Vagina (tissue), 1 donor: ENCODE data around the genes CHODL and MRPL39.

DNA sequence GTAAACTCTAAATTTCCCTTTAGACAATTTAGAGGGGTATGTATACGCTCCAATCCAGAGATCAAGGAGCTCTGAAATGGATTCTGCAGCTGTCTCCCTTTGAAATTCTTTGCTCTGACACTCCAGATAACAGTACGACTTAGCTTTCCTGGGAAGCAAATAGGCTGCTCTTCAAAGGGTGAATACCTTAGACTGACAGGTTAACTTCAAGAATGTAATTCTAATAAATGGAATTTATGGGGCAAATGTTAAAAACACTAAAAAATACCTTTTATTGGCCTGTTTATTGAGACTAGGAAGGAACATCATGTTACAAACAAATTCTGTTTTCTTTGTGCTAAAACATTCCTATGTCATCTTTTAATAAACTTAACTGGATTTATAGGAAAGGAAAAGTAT, 357.2 kb downstream of the USP25 start:
- PRO-cap, result unidirectional peak, minus-strand start at position 111 of the sequence
- RAMPAGE, long total RNA, result no peak

DNA sequence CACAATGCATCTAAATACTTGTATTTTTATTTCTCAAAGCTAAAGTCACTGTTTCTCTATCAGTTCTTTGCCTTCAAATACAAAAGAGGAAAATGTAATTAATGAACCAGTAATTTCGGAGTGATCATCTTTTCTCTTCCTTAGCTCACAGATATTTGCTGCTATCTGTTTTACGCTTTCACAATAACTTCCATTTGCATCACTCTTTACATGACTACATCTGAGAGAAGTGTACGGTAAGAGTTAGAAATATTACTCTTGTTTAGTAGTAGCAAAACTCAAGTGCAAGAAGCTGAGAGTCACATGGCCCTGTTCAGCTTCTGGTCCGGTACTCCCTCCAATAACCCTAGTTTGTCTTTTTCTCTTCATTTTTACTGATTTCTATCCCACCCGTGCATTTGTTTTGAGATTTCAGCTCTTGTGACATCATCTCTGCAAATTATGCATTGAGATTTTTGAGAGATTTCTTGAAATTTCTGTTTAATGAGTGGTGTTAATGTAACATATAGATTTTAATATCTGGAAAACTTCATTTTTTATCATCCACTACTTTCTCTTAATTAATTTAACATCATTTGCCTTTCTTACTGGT, 395.0 kb downstream of the USP25 start:
- PRO-cap, result no peak
- RAMPAGE, long total RNA, result no peak

- PRO-cap, result no peak
- RAMPAGE, long total RNA, result start-site peak on the minus strand at chr21:17128378-17128420, 39 reads
Observed at GRCh38 chr21:17127987-17128648, 384.7 kb upstream of the CXADR start.

DNA sequence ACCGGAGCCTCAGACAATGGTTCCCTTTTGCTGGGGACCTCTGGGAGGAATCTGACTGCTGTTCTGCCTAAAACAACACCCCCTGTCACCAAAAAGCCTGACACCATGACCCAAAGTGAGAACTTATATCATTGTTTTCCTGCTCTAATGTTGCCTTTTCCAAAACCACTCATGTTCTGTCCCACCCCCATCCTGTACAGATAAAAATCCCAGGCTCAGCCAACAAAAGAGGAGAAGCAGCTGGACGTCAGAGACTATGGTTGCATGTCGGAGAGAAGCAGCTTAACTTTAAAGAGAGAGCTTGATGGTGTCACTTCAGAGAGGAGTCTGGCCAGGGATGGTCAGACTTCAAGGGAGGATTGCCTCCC, 327.1 kb upstream of the CXADR start:
- PRO-cap, result no peak
- RAMPAGE, long total RNA, result no peak

DNA sequence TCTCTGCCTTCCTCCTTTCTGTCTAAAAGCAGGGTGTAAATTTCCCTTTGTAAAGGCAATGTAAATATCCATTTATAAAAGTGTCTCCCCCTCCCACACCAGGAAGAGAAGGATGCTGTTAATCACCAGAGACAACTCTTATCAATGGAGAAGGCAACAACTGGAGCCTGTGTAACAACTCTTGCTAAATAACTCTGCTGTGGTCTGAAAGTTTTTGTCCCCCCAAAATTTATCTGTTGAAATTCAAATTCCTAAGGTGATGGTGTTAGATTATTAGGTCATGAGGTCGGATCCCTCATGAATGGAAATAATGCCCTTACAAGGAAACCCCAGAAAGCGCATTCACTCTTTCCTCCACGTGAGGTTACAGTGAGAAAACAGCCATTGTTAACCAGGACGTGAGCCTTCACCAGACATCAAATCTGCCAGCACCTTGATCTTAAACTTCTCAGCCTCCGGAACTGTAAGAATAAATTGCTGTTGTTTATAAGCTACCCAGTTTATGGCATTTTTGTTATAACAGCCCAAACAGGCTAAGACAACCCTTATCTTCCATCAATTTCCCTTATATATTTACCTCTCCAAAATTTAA, 141.9 kb upstream of the CXADR start:
- PRO-cap, result no peak
- RAMPAGE, long total RNA, result no peak

- PRO-cap, result no peak
- RAMPAGE, long total RNA, result no peak
Observed at GRCh38 chr21:17425872-17426179, 87.0 kb upstream of the CXADR start.

- PRO-cap, result no peak
- RAMPAGE, long total RNA, result no peak
Observed at GRCh38 chr21:17492756-17493147, 20.1 kb upstream of the CXADR start.

DNA sequence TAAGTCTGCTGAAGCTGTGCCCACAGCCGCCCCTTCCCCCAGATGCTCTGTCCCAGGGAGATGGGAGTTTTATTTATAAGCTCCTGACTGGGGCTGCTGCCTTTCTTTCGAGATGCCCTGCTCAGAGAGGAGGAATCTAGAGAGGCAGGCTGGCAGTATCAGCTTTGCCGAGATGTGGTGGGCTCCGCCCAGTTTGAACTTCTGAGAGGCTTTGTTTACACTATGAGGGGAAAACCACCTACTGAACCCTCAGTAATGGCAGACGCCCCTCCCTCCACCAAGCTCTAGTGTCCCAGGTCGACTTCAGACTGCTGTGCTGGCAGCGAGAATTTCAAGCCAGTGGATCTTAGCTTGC, 43.9 kb downstream of the C21orf91 start:
- PRO-cap, result no peak
- RAMPAGE, long total RNA, result no peak

- PRO-cap, result no peak
- RAMPAGE, long total RNA, result no peak
Observed at GRCh38 chr21:17783795-17784487, 35.2 kb downstream of the C21orf91 start.

DNA sequence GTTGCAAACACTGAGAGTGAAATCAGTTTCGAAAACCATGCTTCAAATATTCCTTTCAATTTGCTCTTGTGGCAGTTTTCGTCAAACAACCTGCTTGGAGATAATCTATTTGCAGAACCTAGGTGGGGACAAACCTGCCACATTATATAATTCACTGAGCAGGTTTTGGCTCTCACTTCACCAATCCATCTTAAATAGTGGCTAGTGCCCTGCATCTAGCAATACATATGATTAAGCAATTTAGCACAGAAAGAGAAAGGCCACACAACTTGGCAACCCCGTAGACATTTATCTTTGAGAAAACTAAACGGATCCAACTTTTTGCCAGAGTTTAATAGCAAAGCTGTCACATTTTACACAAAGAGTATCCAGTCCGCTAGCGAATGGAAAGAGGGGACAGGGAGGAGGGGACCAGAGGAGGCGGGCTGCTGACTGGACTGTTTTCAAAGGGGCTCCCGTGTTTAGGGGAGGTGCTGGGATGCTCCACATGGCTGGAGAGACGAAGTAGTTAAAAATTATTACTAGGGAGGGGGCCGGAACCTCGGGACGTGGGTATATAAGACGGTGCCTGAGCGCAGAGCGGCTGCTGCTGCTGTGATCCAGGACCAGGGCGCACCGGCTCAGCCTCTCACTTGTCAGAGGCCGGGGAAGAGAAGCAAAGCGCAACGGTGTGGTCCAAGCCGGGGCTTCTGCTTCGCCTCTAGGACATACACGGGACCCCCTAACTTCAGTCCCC, at the start of gene CHODL:
CHODL (plus strand) TSS at position 586 of the 736 bp plus-strand sequence.
- PRO-cap, result unidirectional peak, plus-strand start at position 586 of the sequence
- RAMPAGE, long total RNA, result no peak

DNA sequence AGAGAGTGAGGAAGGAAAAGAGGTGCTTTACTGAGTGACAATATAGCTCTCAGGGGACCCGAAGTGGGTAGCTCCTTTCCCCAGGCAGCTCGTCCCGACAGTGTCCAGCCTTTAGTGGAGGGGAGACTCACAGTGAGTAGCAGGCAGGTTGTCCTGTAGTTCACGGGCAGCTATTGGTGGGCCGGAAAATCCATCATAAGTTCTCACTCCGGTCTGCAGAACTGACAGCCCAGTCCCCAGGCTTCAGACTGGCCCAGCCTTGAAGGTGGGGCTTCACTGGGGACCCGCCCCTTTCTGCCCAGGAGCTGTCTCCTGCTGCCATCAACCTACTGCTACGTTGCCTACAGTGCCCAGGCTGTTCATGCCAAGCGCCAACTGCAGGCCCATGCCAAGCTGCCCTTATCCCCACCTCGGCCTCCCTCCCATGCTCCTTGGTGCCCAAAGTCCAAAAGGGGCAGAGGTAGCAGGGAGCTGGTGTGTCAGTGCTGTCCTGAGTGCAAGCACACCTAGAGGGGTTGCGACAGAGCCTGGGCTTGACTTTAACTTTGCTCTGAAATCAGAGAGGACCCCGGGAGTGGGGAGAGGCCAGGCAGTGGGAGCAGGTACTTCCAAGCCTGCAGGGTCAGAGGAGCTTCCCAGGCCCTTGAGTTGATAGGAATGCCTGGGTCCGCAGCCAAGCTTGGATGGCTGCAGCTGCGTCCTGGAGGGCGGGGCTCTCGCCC, 1144.4 kb upstream of the NCAM2 start:
- PRO-cap, result no peak
- RAMPAGE, long total RNA, result no peak

GRCh38 chr21:19899560-19900129, 1098.6 kb upstream of the NCAM2 start:
- PRO-cap, result no peak
- RAMPAGE, long total RNA, result no peak

GRCh38 chr21:21199190-21199909, 201.1 kb downstream of the NCAM2 start:
- PRO-cap, result no peak
- RAMPAGE, long total RNA, result no peak

DNA sequence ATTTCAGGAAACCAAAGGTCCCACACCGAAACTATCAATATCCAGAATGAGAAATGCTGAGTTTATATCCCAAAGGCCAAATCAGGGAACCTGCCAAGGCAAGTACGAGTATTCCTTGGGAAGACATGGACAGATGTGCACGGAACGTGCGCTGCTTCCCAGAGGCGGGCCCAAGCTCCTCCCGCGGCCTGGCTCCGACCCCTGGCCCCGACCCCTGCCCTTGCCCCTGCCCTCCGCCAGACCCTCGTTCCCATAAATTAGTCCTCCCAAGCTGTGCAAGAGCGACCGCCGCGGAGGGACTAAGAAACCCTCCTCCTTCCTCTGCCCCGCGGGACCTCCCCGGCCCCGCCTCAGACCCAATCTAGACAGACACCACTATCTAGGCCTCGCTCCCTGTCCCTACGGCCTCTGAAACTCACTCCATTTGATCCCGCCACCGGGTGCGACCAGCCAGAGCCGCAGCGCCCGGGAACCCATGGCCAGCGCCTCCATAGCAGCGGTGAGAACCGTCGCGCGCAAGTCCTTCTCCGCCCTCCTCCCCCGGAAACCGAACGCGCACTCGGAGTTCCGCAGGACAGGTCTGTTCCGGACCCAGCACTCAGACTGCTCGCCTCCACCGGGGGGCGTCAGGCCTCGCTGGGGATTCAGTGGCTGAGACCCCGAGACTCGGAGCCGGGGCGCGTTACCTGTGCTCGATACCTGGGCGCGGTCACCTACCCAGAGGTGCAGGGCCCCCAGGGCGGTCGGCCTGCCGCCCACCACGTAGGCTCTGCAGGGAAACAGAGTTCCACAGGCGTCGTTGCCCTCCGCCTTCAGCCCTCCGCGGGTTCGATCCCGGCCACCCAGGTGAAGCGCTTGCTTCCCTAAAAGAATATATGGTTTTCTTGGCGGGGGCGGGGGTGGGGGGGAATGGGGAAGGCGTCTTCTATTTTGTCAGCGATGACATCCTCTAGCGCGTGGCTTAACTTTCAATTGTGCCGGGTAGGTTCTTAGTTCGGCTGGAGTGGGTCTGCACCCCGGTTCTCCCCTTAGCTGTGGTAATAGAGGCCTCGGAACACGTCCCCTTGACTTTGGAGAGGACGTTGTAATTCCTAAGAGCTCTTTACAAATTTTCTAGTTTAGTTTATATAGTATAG, at the start of gene MRPL39:
MRPL39 (minus strand) TSS at position 498 of the 1,136 bp plus-strand sequence.
- PRO-cap, result bidirectional peak, plus-strand start at position 601 of the sequence, minus-strand start at position 508 of the sequence
- RAMPAGE, long total RNA, result no peak

GRCh38 chr21:25735492-25736108, 828 bp downstream of the GABPA start:
- PRO-cap, result bidirectional peak, plus-strand start at chr21:25735786, minus-strand start at chr21:25735653
- RAMPAGE, long total RNA, result no peak

GRCh38 chr21:25895884-25896353, 161.1 kb downstream of the GABPA start:
- PRO-cap, result no peak
- RAMPAGE, long total RNA, result no peak

- PRO-cap, result no peak
- RAMPAGE, long total RNA, result no peak
Observed at GRCh38 chr21:25942128-25942610, 207.4 kb downstream of the GABPA start.

DNA sequence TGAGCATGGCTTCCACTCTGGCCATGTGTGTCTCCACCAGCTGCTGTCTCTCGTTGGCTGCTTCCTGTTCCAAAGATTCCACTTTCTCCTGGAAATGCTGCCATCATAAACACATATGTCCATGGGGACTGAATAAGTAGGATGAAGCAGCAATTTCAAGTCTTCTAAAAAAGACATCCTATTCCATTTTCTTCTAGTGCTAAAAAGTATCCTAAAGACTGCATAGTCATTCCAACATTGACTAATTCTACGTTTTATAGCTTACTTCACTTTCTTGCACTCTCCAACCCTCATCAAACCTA, 195.5 kb downstream of the APP start:
- PRO-cap, result no peak
- RAMPAGE, long total RNA, result no peak

DNA sequence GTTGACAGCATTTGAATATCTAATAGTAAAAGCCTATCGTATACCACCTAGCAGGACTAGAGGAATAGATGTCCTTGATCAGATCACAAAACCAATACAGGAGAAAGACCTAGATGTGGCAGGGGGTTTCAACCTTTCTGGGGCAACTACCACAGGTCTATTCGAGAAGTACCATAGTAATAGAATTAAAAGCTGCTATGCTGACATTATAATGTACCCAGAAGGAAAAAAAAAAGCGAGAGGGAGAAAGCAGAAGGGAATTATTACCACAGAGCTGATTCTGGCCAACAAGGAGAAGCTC, 146.5 kb downstream of the APP start:
- PRO-cap, result no peak
- RAMPAGE, long total RNA, result no peak

DNA sequence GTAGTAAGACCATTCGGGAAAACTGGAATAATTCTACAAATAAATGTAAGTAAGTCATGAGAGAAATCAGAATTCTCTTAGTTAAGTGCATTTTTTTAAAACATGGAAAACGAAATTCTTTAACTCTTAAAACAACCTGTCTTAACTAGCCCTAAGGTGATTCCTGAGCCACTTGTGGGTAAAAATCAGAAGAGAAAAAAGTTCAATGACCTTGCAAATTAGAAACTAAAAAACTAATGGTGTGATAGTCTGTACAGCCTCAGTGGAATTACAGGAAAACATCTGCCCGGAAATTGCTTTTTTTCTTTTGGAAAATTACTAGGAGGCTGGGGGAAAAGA, 1.9 kb downstream of the APP start:
- PRO-cap, result no peak
- RAMPAGE, long total RNA, result no peak